NT2/D1 (cell line): ENCODE results near the genes PPP4R3B and EFEMP1.

DNA sequence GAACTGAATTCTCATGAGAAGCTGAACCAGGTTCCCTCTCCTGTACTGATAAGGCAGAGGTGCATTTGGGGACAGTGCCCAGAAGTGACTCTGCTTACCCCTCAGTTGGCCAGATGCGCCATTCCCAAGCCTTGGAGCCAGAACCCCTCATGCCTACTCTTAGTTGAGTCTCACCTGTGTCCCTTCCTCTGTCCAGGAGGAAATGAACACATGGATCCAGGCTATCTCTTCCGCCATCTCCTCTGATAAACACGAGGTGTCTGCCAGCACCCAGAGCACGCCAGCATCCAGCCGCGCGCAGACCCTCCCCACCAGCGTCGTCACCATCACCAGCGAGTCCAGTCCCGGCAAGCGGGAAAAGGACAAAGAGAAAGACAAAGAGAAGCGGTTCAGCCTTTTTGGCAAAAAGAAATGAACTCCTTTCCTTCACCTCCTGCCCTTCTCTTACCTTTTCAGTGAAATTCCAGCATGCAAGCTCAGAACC, 55.3 kb upstream of the EML6 start:
- RRBS, 2 experiments, result no CpG with 5 or more reads among the region's 13 CpGs

DNA sequence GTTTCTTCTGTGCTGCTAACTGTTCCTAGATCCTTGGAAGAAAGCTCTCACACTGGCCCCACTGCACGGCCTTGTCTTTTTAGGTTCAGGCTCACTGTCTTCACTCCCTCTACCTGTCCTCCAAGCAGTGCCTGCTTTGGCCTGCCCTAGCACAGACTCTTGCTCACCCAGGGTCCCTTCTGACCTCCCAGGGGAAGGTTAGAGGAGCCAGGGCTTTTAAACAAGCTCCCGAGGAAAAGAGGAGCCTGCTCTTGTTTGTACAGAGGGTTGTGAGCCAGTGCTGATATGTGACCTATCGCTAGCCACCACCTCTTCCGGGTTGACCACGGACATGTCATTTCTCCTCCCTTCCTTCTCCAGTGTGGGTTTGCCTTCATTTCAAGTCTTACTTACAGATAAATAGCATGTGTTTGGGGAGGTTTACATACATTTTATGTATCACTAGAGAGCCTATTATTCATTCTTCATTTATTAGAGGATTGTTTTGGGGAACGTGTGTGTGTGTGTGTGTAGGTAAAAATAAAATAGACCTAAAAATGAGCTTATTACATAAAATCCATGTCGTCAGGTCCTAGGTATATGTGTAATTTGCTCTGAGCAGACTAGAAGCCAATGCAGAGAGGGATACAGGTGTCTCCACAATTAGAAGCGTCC, 94.6 kb downstream of the RTN4 start:
- RRBS, 2 experiments, result no CpG with 5 or more reads among the region's 8 CpGs

- RRBS, 2 experiments, result no CpG with 5 or more reads among the region's 2 CpGs
These were observed 84.3 kb downstream of the RTN4 start for GRCh38 chr2:54965803-54966586.

DNA sequence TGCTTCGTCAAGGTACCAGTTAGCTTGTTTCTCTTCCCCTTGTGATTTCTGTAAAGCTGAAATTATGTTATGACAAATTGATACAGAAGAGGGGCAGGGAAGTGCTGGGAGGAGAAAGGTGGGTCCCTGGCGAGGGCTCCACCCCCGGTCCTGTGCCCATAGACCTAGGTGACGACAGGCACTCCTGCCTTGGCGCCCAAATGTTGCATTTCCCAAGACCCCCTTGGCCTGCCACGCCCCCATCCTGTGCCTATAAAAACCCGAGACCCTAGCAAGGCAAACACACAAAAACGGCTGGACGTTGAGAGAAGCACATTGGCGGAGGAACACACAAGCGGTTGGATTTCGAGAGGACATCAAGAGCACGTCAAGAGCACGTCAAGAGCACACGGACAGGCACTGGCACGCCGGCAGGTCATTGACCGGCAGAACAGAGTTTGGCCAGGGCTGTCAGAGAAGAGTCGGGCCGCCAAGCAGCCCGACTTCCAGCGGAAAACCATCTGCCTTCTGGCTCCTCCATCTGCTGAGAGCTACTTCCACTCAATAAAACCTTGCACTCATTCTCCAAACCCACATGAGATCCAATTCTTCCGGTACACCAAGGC, 11.5 kb upstream of the RTN4 start:
- RRBS, 2 experiments, result no CpG with 5 or more reads among the region's 23 CpGs

DNA sequence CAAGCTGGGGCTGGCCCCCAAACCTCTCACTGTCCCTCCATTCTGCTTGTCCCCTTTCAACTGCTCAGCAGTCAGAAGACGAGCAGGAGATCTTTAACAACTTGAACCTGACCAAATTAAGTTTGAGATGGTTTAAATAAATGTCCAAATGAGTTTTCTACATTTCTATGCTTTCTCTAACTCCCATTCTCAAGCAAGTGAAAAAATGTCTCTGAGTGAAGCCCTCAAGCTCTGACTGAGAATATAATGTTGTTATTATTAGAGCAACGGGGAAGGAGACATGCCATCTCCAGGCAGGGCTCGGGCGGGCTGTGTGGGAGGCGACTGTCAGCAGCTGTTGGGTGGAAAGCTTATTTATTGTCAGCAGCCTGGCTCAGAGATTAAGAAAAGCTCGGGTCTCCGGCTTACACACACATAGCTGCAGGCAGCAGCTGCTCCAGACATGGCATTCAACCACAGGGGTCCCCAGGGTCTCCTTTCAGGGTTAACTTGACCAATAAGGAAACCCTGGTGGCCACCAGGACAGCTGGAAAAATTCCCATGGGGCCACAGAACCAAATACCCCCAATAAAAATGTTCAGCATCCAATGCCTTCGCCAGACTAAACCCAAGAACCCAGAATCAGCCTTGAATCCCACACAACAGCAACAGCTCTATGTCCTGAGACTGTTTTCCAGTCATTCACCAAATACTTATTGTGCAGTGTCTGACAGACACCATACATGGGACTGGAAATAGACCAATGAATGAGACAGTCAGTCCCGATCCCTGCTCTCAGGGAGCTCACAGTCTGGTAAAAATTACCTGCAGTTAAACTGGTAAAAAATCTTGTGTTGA, 70.4 kb upstream of the RTN4 start:
- RRBS, 2 experiments, result no CpG with 5 or more reads among the region's 9 CpGs

DNA sequence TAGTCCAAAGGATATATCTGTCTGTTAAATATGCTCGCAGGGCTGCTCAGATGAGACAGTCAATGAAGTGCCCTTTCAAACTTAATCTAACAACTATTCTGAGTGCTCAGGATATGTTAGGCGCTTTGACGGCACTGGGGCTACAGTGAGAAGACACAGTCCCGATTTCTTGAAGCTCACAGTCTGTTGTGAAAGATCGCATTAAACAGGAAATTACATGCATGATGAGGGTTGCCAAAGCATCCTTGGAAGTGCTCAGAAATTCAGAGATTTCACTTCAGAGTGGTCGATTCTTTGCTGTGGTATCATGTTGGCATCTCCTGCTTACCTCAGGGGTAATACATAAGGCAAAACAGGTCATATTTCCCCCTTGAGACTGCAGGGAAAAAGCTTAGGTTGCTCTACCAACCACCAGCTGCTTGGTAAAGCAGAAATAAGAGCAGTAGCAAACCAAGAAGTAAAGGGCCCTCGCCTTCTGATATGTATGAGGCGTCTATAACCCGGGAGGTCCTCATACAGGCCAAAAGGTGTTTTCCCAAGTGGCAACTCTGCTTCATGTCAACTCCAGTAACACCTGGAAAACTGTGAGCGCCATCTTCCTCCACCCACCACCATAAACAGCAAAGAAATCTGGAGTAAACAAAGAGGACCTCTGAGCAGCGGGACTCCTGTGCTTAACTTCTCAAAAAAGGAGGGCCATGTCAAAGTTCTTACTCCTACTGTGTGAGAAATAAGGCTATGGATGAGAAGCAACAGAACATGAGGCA, 79.5 kb downstream of the CLHC1 start:
- RRBS, 2 experiments, result no CpG with 5 or more reads among the region's 11 CpGs

GRCh38 chr2:55355483-55355909, 64.2 kb downstream of the CCDC88A start:
- RRBS, 2 experiments, result no CpG with 5 or more reads among the region's 4 CpGs

DNA sequence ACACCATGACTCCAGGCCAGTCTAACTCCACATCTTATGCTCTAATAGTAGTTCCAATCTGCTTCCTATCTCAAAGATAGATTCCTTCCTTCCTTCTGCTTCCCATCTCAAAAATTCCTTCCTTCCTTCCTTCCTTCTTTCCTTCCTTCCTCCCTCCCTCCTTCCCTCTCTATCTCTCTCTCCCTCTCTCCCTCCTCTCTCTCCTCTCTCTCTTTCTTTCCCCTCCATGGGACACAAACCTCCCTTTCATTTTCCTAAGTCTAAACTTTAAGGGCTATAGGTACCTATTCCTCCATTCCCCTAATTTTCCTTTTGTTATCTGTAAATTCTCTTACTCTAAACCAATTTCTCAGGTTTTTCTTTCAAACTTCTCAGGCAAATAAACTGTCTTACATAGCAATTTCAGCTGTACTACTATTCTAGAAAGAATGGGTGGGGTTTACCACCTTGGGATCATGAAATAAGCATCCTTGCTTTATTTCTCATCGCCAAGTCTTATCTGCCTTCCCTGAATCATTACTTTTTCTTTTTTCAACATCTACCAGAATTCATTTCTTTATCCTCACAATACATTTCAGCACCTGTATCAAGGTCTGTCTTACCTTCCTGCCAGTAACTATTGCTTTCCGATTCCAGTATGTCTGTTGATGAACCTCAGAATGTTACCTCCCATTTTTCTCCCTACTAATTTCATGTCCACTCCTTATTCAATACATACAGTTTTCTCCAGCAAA, 62.3 kb downstream of the CCDC88A start:
- RRBS, 2 experiments, result no CpG with 5 or more reads among the region's 2 CpGs

- RRBS, 2 experiments, result no CpG with 5 or more reads among the region's 70 CpGs
These were observed at the start of gene PPP4R3B for GRCh38 chr2:55617415-55618342. Gene PPP4R3B, minus strand, starts transcription at chr2:55617622.

- RRBS, 2 experiments, result no CpG with 5 or more reads among the region's 11 CpGs
These were observed 854 bp upstream of the PPP4R3B start for GRCh38 chr2:55618343-55618609.

GRCh38 chr2:55885546-55886059, 38.0 kb downstream of the EFEMP1 start:
- RRBS, 2 experiments, result no CpG with 5 or more reads among the region's 5 CpGs

GRCh38 chr2:55923625-55924228, at the start of gene EFEMP1:
Gene EFEMP1, minus strand, starts transcription at chr2:55923782.
- RRBS, 2 experiments, result under 1 to 2% methylated on average over 6 to 10 of the region's 47 CpGs

DNA sequence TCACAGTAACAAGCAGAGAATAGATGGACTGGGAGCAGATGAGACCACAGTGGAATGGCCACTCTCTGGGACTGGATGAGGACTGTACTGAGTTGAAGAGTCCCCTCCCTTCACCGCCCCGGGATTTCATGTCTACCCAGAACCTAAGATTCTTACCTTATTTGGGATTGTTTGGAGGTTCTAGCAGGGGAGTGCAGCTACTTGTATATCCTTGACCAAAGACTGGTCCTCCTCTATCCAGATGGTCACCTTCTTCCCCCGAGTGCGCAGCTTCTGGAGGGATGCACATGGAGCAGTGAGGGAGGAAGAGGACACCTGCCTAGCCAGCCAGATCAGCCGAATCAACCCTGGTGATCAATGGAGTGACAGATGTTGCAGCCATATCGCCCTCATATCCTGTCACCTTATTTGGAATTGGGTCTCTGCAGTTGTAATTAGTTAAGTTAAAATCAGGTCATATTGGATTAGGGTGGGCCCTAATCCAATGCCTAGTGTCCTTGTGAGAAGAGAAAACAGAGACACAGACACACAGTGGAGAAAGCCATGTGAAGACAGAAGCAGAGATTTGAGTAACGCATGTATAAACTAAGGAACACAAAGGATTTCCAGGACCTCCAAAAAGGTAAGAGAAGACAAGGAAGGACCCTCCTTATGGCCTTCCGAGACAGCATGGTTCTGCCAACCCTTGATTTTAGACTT, 28.2 kb upstream of the EFEMP1 start:
- RRBS, 2 experiments, result no CpG with 5 or more reads among the region's 8 CpGs

DNA sequence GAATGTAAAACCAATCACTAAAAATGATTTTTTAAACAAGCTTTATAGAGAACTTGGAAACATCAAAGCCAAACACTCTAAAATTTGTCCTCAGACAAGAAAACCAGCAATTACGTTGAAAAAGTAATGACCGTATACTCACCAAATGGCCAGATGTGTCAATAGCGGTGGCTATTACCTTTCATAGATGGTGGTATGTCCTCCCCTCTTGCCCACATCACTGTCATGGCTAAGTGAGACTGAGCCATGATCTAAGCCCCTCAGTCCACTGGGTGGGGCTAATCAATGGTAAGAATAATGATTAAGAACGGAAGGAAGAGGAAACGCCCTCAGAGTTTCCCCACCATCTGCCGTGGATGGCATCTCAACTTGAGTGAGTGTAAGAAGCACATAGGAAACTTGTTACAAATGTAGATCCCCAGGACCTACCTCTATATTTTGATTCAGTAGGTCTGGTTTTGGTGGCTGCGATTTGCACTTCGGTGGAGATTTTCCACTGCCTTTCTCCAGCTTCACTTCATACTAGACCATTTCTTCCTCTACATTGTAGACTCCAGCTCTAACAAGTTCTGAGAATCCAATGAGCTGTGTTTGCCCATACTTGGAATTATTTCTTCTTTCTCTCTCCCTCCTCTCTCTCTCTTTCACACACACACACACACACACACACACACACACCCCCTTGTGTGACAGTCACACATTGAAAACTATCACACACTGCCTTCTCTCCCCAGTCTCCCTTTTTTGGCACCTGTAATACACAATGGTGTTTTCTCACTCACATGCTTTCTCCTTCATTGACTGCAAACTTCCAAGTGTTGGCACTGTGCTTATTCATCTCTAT, 66.0 kb upstream of the EFEMP1 start:
- RRBS, 2 experiments, result no CpG with 5 or more reads among the region's 8 CpGs

GRCh38 chr2:56184374-56185189, 792 bp downstream of the CCDC85A start:
- RRBS, 2 experiments, result 2% methylated on average over 14 to 34 of the region's 92 CpGs

GRCh38 chr2:58925670-58925957, 684.5 kb upstream of the FANCL start:
- RRBS, 2 experiments, result no CpG with 5 or more reads among the region's 4 CpGs

DNA sequence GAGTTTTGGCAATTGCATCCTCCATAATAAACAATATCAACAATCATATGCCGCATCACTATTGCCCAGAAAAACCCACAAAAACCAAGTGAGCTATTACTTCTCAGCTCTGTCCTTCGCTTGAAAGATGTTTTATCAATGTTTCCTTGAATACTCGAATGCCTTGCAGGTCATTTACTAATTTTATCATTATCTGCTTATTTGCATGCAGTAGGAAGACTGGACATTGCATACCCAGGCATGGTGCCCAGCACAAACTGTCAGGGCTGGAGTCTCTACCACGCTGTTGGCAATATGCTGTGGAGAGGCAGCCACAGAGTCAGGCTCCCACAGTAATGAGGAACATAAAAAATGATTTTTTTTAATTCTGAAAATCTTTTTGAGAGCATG, 709.6 kb upstream of the FANCL start:
- RRBS, 2 experiments, result no CpG with 5 or more reads among the region's 4 CpGs

- RRBS, 2 experiments, result no CpG with 5 or more reads among the region's 17 CpGs
These were observed 469.5 kb downstream of the BCL11A start for GRCh38 chr2:60083870-60084438.

- RRBS, 2 experiments, result under 1 to 1% methylated on average over 21 of the region's 32 CpGs
These were observed 786 bp upstream of the BCL11A start for GRCh38 chr2:60554259-60554620.

GRCh38 chr2:60556604-60557054, 3.2 kb upstream of the BCL11A start:
- RRBS, 2 experiments, result no CpG with 5 or more reads among the region's 16 CpGs